A375 (cell line): ENCODE data around the gene PAK5.

GRCh38 chr20:6656944-6657550, 110.4 kb upstream of the BMP2 start:
- RAMPAGE, long total RNA: no peak

- RAMPAGE, long total RNA: no peak
Measured at GRCh38 chr20:7664939-7665239, 275.4 kb downstream of the HAO1 start.

GRCh38 chr20:7736221-7736734, 204.0 kb downstream of the HAO1 start:
- RAMPAGE, long total RNA: no peak

GRCh38 chr20:7803561-7804345, 136.5 kb downstream of the HAO1 start:
- RAMPAGE, long total RNA: no peak

GRCh38 chr20:7996929-7997799, 22.4 kb downstream of the TMX4 start:
- RAMPAGE, long total RNA: no peak

- RAMPAGE, long total RNA: no peak
Measured at GRCh38 chr20:8001260-8001768, 18.2 kb downstream of the TMX4 start.

- RAMPAGE, long total RNA: no peak
Measured at GRCh38 chr20:8114059-8115065, 17.7 kb upstream of the PLCB1 start.

DNA sequence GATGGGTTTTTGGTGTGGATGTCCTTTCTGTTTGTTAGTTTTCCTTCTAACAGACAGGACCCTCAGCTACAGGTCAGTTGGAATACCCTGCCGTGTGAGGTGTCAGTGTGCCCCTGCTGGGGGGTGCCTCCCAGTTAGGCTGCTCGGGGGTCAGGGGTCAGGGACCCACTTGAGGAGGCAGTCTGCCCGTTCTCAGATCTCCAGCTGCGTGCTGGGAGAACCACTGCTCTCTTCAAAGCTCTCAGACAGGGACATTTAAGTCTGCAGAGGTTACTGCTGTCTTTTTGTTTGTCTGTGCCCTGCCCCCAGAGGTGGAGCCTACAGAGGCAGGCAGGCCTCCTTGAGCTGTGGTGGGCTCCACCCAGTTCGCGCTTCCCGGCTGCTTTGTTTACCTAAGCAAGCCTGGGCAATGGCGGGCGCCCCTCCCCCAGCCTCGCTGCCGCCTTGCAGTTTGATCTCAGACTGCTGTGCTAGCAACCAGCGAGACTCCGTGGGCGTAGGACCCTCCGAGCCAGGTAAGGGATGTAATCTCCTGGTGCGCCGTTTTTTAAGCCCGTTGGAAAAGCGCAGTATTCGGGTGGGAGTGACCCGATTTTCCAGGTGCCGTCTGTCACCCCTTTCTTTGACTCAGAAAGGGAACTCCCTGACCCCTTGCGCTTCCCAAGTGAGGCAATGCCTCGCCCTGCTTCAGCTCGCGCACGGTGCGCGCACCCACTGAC, 468.4 kb downstream of the PLCB1 start:
- RAMPAGE, long total RNA: no peak

DNA sequence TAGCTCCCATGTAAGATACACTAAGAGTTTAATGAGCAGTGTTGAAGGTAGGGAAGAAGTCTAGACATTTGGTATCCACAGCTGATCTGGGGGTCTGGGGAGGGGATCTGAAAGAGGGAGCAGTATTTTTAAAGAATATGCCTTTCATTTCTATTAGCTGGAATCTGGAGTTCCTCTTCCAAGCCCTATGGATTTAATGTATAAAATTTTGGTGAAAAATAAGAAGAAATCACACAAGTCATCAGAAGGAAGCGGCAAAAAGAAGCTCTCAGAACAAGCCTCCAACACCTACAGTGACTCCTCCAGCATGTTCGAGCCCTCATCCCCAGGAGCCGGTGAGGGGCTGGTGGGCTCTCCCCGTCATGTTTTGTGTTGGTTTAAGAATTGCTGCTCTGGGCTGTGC, 351.4 kb upstream of the PLCB4 start:
- RAMPAGE, long total RNA: no peak

DNA sequence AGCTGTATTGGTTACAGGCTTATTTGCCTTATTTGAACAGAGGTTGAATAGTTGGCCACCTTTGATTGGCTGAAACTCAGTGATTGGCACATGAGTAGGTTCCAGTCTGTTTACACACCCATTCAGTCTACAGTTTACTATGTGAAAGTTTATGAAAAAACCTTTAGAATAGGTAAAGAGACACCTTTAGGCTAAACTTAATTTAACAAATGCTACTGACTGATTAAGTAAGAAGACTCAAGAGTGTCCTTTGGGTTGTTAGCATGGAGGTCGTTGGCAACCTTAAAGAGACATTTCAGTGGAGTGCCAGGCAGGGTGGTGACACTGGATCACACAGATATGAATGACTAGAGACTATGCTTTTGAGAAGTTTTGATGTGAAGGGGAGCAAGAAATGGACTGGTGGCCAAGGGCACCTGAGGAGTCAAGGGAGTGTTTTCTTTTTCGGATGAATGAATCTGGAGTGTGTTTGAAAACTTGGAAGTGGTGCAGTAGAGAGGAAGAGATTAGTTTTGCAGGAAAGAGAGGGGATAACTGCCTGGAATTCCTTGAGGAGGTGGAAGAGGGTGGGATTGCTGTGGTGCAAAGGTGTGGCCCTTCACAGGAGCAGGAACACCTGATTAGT, 110.6 kb upstream of the LAMP5 start:
- RAMPAGE, long total RNA: no peak

- RAMPAGE, long total RNA: no peak
Measured at GRCh38 chr20:9838320-9839515, at the start of gene PAK5. PAK5 (minus strand) TSS chr20:9839076.

GRCh38 chr20:10474732-10475397, 39.8 kb downstream of the SLX4IP start:
- RAMPAGE, long total RNA: no peak

GRCh38 chr20:10555918-10556479, 117.8 kb downstream of the JAG1 start:
- RAMPAGE, long total RNA: no peak

DNA sequence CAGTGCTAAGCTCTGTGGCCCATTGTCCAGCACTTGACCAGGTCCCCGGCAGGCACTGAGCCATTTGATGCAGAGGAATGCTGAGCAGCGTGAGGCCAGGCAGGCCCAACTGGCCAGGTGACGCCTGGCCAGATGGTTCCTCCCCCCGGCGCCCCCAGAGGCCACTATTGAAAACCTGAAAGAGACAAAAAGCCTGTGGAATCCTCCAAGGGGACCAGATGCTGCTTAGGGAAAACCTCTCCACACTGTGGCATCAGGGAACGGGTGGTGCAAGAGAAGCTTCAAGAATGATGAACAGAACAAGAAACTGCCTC, 597.6 kb upstream of the JAG1 start:
- RAMPAGE, long total RNA: no peak

DNA sequence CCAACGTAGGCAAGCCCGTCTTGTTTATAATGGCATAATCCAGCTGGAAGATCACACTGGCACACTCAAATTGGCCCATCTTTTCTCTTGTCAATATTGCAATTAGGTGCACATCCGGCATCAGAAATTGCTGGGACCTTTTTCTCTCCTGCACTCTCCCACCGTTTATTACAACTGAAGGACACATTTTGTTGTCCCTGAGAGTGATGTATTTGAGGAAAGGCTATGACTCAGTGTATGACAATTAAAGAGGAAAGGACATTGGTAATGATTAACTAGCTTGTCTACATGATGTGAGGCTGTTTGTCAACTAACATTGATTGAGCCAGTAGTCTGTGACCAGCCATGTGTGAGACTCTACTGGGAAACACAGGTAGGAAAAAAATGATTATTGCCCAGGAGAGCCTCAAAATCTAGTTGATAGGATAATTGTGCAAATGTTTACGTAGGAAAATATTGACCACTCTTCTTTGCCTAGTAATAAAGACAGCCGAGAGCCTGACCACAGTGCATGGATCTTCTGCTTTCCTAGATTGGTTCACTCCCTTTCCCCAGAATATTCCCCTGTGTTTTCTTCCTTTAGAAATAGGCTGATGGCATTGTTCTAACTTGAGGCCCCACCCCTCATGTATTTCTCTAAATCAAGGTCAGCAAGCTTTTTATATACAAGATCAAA, 230.0 kb upstream of the BTBD3 start:
- RAMPAGE, long total RNA: no peak

GRCh38 chr20:11979361-11979825, 61.7 kb downstream of the BTBD3 start:
- RAMPAGE, long total RNA: no peak

DNA sequence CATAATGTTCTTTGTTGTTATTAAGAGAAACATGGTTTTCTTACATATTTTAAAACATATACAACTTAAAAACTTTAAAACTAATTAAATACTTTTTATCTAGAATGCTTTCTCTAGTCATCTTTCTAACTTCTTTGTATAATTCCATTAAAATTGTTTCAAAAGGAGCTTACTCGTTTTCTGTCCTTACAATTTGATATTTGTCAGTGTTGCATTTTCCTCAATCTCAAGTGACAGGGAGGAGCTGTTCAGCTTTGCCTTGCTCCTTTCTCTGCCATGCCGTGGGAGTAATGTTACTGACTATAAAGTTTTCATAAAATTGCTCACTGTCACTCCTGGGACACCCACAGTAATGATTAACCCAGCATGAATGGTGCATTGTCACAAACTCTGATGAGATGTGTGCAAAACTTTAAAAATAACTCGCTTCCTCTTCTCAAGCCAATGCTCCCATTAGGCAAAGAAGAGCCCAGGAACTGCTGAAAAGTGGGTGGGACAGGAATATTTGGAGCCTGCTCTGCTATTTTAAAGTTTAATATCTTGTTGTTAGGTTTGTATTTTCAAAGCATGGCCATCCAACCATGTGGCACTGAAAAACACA, 259.9 kb downstream of the BTBD3 start:
- RAMPAGE, long total RNA: no peak

DNA sequence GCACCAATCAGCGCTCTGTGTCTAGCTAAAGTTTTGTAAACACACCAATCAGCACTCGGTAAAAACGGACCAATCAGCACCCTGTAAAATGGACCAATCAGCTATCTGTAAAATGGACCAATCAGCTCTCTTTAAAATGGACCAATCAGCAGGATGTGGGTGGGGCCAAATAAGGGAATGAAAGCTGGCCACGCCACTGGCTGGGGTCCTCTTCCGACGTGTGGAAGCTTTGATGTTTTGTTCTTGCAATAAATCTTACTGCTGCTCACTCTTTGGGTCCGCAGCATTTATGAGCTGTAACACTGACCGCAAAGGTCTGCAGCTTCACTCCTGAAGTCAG, 151.1 kb upstream of the SPTLC3 start:
- RAMPAGE, long total RNA: no peak

DNA sequence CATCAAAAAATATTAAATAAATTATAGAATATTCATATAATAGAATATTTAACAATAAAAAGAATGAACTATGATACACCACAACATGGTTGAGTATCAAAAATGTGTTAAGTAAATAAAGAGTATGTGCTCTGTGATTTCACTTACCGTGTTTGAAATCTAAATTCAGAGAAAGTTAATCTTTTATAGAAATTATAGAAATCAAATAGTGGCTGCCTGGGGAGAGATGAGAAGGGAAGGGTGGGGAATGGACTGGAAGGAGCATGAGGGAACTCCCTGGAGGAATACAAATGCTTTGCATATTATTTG, 30.9 kb upstream of the SPTLC3 start:
- RAMPAGE, long total RNA: no peak

- RAMPAGE, long total RNA: no peak
Measured at GRCh38 chr20:13012781-13013271, 4.1 kb downstream of the SPTLC3 start.